Thoracic aorta endothelial cell (primary cell): ENCODE measurements around a stretch of chr5.

GRCh38 chr5:10762261-10762948, 1.4 kb upstream of the DAP start:
- CAGE, long polyA plus RNA: no peak

- CAGE, long polyA plus RNA: no peak
These were observed 620.6 kb upstream of the CTNND2 start for GRCh38 chr5:12524856-12525237.

GRCh38 chr5:12574402-12575193, 670.4 kb upstream of the CTNND2 start:
- CAGE, long polyA plus RNA: no peak

DNA sequence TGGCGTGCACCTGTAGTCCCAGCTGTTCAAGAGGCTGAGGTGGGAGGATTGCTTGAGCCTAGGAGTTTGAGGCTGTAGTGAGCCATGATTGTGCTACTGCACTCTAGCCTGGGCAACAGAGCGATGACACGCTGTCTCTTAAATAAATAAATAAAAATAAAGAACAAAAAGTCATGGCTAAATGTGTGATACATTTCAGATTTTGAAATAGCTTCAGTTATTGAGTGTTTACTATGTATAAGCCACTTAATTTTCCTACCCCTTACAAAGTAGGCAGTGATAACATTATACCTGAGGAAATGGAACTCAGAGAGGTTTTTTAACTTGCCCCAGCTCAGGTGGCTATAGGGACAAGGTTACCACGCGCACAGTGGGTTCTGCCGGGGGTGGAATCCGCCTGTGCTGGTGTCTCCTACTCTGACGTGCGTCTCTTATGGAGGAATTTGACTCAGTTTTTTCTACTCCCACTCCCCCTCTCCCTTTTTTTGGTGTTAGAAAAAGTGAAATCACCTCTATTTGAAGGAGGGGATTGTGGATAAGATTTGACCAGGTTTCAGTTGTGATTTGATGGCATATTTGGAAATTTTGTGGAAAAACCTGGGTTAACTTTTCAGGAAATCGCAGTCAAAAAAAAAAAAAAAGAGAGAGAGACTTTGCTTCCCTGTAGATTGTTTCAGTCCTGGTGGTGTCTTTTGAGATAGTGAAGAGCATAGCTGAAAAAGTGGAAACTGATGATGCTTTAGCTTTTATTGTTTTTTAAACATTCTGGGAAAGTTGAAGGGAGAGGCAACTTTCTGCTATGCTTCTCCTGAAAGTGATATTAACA, 15.8 kb downstream of the TRIO start:
- CAGE, long polyA plus RNA: no peak

GRCh38 chr5:14163854-14164577, 20.9 kb downstream of the TRIO start:
- CAGE, long polyA plus RNA: no peak

DNA sequence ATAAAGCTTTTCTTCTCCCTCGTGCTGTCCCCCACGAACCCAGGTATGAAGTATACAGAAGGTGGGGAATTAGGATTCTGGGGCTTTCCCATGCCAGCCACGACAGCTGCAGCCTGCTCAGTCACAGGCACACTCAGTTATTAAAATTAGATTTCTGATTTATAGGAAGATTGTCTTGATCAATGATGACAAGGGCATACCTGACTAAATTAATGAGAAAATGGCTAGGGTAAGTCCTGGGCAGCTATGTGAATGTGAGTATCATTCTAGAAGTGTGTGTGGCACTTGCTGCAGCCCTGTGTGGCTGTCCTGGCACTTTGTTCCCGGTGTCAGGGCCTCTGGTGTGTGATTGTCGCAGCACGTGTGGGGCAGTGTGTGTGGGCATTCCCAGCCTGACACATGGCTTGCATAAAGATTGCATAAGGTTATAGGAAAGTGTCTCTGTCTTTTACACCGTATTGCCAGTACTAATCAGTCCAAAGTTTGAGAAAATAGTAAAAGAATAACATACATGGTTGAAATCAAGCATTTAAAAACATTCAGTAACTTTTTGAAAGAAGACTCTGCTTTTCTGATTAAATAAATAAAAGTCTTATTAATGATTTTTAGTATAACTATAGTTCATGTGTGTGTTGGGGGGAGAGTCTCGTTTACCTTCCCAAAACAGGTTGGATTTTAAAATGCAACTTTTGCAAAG, 74.4 kb downstream of the TRIO start:
- CAGE, long polyA plus RNA: no peak

GRCh38 chr5:14221289-14221785, 78.2 kb downstream of the TRIO start:
- CAGE, long polyA plus RNA: no peak

- CAGE, long polyA plus RNA: no peak
These were observed 115.6 kb downstream of the TRIO start for GRCh38 chr5:14258559-14259309.

DNA sequence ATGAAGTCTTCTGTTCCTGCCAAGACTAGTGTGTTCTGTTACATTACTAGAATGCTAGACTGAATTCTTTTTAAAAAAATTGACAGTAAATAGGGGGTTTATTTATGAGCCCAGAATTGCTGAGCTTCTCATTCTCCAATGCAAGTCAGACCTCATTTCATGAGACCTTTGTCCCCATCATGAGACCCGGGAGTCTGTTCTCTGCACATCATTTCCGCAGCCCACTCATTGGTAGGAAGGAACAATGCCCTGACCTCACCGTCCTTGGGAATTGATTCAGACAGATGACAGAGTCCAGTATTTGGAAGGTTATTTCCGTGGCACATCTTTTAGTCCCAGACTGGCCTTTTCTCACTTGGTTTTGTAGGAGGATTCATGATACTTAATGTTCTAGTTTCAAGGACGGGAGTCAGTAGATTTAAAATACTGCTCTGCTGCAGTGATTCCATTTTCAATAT, 173.7 kb upstream of the OTULINL start:
- CAGE, long polyA plus RNA: no peak

DNA sequence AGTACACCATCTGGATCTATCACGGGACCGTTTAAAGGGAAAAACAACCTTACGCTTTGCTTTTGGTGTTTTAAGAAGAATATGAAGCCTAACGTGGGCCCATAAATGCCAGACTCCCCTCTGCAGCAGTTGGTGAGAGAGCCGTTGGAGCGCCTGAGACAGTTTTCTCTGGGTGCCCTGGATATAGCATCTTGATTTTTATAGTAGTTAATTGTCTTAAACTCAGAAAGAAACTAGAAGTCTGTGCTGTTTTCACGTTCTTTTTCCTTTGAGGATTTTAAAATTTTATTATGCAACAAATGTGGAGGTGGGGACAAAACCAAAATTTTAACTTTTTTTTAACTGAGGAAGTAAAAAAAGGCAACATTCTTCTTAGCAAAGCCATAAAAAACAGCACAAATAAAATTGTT, 141.9 kb upstream of the OTULINL start:
- CAGE, long polyA plus RNA: no peak

- CAGE, long polyA plus RNA: no peak
These were observed 135.7 kb upstream of the OTULINL start for GRCh38 chr5:14445553-14446535.

DNA sequence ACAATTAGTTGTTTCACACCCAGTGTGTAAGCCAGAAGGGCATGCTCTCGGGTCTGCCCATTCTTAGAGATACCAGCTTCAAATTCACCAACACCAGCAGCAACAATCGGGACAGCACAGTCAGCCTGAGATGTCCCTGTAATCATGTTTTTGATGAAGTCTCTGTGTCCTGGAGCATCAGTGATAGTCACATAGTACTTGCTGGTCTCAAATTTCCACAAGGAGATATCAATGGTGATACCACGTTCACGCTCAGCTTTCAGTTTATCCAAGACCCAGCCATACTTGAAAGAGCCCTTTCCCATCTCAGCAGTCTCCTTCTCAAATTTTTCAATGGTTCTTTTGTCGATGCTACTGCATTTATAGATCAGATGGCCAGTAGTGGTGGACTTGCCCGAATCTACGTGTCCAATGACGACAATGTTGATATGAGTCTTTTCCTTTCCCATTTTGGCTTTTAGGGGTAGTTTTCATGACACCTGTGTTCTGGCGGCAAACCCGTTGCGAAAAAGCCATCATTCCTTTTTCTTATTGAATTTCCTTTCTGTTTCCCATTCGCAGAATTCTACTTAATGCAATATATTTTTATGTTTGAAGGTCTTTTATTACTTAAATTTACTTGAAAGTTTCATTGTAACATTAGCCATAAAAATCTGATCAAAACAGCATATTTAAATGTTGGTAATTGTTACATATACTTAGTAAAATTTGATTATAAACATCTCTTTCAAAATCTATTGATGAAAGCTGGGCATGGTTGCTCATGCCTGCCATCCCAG, 11.5 kb upstream of the OTULIN start:
- CAGE, long polyA plus RNA: no peak

DNA sequence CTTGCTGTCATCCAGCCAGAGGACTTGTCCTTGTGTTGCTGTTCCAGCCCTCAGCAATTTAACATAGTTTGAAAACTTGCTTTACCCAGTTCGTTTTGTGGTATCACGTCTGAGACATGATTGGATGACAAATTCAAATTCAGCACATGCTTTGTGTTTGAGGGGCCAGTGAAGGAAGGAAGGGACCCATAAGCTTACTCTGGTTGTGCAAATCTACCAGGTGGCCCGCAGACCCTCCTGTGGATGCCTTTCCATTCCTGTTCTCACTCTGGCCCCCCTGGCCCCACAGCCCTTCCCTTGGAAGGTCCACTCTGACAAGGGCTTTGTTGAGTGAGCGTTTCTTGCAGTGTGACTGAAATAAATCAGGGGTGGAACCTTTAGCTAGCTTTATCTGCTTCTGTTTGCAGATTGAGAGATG, 19.8 kb downstream of the OTULIN start:
- CAGE, long polyA plus RNA: no peak

DNA sequence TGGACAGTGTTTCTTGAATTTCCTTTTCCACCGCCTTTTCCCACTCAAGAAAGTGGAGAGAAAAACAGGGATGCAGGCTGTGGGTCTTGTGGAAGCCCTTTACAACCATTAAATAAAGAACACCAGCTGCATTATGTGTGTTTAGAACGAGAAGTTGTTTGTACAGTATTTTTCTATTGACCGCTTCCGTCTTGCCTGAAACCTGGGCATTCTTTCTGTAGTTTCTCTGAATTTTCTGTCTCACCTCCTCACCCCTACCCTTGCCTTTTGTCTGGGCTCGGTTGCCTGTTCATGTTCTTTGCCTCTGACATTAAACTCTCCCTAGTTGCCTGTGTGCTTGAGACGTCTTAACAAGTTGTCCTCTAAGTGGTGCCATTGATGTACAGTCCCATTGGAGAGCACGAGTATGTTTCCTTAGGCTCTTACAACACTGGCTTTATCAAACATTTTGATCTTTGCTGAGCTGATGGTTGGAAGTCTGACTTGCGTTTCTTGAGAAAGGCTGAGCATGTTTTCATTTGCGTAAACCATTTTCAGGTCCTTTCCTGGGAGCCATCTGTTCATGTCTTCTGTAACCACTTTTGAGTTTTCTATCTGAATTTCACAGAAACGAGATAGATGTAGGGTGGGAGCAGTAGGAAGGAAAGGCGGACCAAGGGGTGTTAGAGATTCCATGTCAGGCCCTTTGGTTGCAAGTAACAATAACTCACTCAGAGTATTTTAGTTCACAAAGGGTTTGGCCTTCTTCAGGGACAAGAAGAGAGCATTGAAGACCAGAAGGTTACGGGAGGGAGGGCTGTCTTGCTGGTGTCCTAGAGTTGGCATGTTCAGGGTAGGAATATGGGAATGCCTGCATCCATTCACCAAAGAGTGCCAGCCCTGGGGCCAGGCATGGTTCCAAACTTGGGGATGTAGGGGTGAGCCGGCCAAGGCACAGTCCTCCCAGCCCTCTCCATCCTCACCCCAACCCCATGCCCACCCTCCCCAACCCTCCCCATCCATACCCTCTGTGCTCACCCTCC, 35.4 kb downstream of the OTULIN start:
- CAGE, long polyA plus RNA: no peak

DNA sequence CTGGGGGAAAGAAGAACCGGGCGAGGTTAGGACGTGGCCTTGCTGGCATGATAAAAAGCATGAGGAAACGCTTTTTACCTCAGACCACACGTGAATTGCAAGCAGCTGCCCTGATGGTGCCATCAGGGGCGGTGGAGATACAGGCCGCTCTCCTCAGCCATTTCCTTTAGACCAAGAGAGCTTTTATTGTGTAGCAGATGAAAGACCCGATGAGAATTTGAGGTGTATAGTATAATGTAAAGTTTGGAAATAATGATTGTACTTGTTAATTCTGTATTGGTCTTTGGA, 38.0 kb downstream of the OTULIN start:
- CAGE, long polyA plus RNA: no peak

DNA sequence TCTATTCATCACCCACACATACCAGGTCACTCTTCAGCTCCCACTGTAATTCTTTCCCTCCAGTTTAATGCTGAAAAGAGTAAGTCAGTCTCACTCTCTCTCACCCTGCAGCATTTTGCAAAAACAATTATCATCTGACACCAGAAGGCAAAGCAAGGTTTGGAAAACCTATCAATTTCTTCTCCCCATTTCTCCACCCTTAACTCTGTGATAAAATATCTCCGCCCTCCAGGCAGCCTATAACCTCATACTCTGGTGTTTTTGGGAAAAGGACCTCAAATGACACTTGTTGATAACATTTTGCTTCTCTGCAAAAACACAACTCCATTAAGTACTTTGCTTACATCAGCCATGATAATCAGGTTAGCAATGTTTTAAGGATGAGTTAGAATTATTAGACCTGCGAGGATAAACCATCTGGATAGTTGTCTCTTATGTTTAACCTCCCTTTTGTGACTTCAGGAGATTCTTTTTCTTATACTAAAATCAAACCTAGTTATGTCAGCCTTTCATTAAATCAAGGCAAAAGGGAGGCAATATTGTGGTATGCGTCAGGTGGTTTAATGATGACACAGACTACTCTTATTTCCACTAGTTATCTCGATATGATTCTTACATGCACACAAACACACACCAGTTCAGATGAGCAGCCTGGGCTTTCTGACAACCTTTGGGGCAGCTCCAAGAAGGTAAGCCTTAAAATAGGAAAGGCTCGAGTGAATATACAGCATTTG, 2.2 kb downstream of the ANKH start:
- CAGE, long polyA plus RNA: no peak

DNA sequence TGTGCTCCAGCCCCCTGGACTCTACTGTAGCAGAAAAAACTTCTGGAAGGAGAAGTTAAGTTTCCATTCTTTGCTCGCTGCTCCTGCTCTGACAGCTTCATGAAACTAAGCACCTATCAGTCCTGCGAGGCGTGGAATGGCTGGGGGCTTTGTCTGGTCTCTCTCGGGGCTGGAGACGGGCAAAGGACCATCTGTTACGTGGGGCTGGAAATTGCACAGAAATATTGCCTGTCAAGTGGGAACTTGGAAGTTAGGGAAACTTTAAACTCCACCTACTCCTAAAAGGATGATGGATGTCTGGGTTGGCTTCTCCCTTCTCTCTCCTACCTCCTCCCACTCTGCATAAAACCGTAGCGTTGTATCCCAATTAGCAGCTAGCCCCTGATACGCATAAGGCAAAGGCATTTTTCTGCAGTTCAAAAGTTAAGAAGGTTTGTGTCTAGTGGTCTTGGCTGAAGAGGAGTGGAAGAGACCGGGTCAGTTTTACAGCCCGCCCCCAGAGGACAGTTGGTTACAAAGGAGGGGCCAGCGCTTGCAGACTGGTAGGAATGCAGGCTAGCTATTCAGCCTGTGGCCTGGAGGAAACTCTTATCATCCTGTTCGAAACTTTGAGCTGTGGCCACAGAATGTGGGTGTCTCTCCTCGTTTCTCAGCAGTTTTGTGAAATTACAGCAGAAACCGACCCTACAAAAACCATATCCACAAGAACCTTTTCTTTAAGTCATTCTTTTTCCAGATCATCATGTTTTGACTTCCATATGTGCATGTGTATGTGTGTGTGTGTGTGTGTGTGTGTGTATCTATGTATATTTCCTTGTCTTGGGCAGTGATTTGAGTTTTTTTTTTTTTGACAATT, 1.3 kb downstream of the FBXL7 start:
- CAGE, long polyA plus RNA: no peak

- CAGE, long polyA plus RNA: no peak
These were observed 252.9 kb downstream of the FBXL7 start for GRCh38 chr5:15752845-15753398.

DNA sequence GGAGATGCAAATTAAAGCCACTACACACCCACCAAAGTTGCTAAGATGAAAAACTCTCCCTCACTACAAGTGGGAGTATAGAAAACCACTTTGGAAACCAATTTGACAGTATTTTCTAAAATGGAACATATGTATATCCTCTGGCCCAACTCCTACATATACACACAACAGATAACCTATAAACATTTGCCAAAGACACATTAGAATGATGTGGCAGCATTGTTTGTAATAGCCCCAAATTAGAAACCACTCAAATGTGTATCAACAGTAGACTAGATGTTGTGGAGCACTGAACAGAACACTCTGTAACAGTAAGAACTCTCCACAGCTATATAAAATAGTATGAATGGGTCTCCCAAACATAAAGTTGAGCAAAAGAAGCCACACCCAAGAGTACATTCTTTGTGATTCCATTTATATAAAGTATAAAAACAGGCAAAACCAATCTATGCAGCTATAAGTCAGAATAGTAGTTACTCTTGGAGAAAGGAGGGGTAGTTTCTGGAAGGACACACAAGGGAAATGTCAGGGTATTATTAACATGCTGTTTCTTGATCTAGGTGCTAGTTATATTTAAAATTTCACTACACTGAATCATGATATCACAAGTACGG, 6.1 kb downstream of the ZNF622 start:
- CAGE, long polyA plus RNA: no peak

DNA sequence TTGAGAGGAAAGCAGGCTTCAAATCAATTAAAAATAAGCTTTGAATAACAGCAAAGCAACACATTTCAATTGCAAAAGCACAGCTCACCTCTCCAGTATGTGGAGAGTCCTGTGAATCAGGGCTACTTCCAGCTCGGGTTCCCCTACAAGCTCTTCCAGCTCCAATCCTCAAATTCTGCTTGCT, 71.9 kb downstream of the RETREG1 start:
- CAGE, long polyA plus RNA: no peak